SK-MEL-5 (cell line): ENCODE measurements around a stretch of chr9.

DNA sequence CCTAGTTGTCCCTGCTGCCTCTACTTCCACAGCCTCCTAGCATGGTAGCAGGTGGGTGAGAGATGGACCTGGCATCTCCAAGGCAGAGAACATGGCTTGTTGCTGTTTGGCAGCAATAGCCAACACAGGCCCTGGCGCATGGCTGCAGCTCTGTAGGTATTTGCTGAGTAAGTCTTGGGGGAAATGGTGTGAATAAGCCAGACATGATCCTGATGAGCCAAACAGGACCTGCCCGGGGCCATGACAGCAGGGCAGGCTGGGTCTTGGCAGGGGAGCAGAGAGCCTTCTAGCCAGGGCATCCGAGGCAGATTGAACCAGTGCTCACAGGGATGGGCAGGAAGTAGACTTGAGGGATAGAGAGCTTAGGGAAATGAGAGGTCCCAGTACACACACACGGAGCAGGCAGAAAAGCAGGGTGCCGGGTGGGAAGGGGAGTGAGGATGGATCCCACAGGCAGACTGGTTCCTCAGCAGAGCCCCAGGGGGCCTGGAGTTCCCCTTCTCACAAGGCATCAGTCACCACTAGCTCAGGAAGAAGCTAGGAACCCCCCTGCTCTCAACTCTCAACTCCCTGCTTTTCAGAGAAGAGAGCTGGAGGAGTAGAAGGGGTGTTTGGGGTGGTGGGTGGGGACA is 111.0 kb downstream of the RGS3 start:
RAMPAGE:
- cytosol, long total RNA, result no peak
- long total RNA, result no peak
- nucleus, long total RNA, result no peak

GRCh38 chr9:113593703-113594877 is 130.6 kb downstream of the RGS3 start:
RAMPAGE:
- cytosol, long total RNA, result start-site peak on the plus strand at chr9:113594127-113594142, 47 and 50 reads in 2 replicates
- long total RNA, result no peak
- nucleus, long total RNA, result no peak

GRCh38 chr9:113620126-113621114 is 156.9 kb downstream of the RGS3 start:
RAMPAGE:
- cytosol, long total RNA, result no peak
- long total RNA, result no peak
- nucleus, long total RNA, result no peak

RAMPAGE:
- cytosol, long total RNA, result no peak
- long total RNA, result no peak
- nucleus, long total RNA, result no peak
These were observed 193.8 kb upstream of the ZNF618 start for GRCh38 chr9:113682183-113682777.

DNA sequence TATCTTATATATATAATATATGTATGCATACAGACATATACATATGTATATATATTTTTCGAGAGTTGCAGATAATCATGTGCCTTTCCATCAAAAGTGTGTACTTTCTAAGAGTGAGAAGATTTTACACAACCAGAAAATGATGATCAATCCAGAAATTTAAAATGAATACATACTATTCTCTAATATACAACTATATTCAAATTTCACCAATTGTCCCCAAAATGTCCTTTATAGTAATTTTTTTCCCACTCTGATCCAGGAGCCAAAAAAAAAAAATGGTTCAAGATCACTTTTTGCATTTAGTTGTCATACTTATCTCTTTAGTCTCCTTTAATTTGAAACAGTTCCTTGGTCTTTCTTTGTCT is 8.0 kb upstream of the ZNF618 start:
RAMPAGE:
- cytosol, long total RNA, result no peak
- long total RNA, result no peak
- nucleus, long total RNA, result no peak

DNA sequence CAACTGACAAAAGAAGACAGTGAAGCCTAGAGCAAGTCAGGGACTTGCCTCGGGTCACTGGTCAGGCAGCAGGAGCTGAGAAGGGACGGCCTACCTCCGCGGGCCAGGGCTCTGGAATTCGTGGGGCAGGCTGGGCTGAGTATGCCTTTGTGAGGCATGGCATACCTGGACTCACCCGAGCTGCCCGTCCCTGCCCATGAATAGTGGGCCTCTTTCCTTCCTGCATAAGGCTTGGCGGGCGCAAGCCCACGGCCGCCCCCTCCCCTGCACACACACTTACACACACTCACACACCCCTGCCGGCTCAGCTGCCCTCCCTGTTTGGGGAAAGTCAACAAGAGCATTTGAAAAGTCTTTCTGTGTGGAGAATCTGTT is 19.0 kb upstream of the KIF12 start:
RAMPAGE:
- cytosol, long total RNA, result no peak
- long total RNA, result no peak
- nucleus, long total RNA, result no peak

DNA sequence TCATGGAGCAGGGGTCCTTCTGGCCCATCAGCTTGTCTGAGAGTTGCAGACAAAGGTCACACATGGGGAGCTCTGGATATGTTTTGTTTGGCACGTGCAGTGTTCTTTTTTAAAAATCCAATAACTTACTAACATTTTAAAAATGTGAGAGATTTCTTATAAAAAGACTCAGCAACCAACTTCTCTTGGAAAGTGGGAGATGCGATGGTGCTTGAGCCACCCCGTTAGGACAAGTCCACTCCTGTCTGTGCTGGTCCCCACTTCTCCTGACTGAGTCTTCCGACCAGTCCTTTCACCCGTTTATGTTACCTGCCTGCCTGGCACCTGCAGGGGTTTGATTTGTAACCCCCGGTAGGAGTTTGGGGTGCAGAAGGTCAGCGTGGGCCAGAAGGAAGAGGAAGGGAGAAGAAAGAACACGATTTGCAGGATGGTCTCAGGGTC is 14.5 kb downstream of the COL27A1 start:
RAMPAGE:
- cytosol, long total RNA, result no peak
- long total RNA, result no peak
- nucleus, long total RNA, result no peak

GRCh38 chr9:114177594-114178129 is 22.3 kb downstream of the COL27A1 start:
RAMPAGE:
- cytosol, long total RNA, result no peak
- long total RNA, result no peak
- nucleus, long total RNA, result no peak

GRCh38 chr9:114178947-114179251 is 23.6 kb downstream of the COL27A1 start:
RAMPAGE:
- cytosol, long total RNA, result no peak
- long total RNA, result no peak
- nucleus, long total RNA, result no peak

DNA sequence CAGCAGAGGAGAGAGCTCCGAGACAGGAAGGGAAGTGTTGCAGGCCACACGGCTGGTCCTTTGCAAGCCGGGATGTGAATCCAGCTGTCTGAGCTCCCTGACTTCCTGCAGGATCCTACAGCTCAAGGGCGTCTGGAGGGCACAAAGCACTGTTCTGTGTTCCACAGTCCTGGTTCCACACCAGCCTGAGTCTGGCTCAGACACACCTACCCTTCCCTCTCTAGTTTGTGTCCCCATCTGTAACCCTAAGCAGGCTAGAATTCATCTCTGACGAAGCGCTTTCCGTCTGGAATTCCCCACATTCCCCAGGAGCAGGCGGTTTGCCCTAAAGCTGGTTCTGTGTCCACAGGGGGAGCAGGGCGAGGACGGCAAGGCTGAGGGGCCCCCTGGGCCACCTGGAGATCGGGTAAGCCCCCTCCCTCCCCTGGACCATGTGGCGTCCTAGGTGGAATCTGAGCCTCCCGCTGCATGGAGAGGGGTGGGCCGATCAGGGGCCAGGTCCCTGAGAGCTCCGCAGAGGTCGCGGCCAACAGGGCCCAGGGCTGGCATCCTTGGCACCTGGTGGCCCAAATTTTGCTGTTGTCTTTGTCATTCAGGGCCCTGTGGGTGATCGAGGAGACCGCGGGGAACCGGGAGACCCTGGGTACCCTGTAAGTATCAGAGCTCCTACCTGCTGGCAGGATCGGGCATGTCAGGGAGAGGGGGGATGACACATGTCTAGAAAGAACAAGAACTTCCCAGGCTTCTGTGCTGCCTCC is 34.6 kb upstream of the ORM1 start:
RAMPAGE:
- cytosol, long total RNA, result no peak
- long total RNA, result no peak
- nucleus, long total RNA, result no peak

DNA sequence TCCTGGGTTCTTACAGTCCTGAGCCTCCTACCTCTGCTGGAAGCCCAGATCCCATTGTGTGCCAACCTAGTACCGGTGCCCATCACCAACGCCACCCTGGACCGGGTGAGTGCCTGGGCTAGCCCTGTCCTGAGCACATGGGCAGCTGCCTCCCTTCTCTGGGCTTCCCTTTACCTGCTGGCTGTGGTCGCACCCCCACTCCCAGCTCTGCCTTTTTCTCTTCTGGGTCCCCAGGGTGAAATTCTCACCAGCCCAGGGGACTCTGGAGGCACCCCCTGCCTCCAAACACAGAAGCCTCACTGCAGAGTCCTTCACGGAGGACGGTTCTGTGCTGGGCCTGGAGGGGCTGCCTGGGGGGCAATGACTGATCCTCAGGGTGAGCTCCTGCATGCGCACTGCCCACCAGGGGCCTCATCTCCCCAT is 256 bp downstream of the ORM2 start:
RAMPAGE:
- cytosol, long total RNA, result no peak
- long total RNA, result no peak
- nucleus, long total RNA, result no peak

DNA sequence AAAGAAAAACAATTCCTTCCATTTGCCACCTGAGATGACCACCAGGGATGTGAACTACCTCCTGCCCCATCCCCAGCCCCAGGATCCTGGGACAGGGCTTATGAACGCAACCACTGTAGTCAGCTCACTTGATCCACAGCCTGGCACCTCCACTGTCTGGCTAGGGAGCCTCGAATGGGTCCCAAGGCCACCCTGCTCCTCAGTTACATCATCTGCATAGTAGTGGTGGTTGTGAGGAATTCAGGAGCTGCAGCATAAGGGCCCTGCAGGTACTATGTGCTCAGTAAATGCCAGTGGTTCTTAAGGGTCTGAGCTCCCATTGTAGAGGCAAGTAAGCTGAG is 2.8 kb downstream of the ORM2 start:
RAMPAGE:
- cytosol, long total RNA, result no peak
- long total RNA, result no peak
- nucleus, long total RNA, result no peak

GRCh38 chr9:114351688-114351965 is 22.0 kb downstream of the ORM2 start:
RAMPAGE:
- cytosol, long total RNA, result no peak
- long total RNA, result no peak
- nucleus, long total RNA, result no peak

DNA sequence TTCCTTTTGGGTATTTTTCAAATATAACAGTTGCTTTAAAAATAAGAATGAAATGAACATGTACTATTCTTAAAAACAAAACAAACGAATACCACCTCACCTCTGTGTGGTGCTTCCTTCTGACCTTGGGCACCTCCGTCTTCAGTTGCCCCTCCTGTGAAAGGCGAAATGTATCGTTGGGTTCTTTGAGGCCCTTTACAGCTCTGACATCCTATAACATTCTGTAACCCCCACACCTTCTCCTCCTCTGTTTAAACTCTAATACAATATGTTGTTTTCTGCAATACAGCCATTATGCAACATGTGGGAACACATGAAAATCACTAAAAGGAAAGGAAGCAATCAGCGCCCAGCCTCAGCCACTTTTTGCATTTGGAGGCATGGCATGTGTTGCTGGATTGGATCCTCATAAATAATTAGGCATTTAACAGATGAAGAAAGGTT is 6.5 kb upstream of the AKNA start:
RAMPAGE:
- cytosol, long total RNA, result no peak
- long total RNA, result no peak
- nucleus, long total RNA, result no peak

DNA sequence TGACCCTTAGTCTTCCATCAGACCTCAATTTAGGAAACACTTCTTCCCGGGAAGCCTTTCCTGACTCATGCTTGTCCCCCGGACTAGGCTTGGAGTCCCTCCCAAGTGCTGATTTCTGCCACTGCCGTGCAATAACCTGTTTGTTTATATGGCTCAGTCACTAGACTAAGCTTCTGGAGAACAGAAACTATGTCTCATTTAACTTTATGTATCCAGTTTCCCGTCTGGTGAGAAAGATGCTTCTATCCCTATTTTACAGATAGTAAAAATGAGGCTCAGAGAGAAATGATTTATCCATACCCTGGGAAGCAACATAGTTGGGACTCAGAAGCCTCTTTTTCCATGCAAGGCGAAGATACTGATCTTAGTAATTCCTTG is 1.5 kb downstream of the ATP6V1G1 start:
RAMPAGE:
- cytosol, long total RNA, result no peak
- long total RNA, result no peak
- nucleus, long total RNA, result no peak

GRCh38 chr9:114690896-114691479 is 9.0 kb upstream of the TEX48 start:
RAMPAGE:
- cytosol, long total RNA, result no peak
- long total RNA, result no peak
- nucleus, long total RNA, result no peak

DNA sequence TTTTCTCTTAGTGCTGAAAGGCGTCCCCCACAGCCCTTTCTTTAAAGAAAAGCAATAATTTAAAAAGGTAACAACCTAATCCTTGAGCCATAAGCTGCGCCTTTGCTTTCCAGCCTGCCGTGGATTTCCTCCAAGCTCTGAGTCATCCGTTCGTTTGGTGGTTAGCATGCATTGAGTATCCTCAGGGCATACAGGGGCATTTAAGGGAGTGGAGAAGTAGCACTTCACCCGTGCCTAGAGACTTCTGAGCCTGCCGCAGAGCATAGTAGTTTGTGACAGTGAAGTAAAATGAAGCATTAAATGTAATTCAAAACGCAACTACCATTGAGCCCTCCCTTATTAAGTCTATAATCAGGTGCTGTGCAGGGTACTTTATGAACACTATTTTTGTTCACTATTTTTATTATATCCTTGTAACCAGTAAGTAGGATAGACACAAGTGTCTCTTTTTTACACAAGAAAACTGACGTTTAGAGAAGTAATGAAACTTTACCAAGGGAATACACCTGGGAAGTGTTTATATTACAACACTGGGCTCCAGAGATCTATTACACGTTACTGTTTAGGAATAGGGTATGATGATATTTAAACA is 1.0 kb upstream of the TNC start:
RAMPAGE:
- cytosol, long total RNA, result no peak
- long total RNA, result no peak
- nucleus, long total RNA, result no peak

RAMPAGE:
- cytosol, long total RNA, result no peak
- long total RNA, result no peak
- nucleus, long total RNA, result no peak
These were observed 356.9 kb upstream of the TNC start for GRCh38 chr9:115474745-115475292.

DNA sequence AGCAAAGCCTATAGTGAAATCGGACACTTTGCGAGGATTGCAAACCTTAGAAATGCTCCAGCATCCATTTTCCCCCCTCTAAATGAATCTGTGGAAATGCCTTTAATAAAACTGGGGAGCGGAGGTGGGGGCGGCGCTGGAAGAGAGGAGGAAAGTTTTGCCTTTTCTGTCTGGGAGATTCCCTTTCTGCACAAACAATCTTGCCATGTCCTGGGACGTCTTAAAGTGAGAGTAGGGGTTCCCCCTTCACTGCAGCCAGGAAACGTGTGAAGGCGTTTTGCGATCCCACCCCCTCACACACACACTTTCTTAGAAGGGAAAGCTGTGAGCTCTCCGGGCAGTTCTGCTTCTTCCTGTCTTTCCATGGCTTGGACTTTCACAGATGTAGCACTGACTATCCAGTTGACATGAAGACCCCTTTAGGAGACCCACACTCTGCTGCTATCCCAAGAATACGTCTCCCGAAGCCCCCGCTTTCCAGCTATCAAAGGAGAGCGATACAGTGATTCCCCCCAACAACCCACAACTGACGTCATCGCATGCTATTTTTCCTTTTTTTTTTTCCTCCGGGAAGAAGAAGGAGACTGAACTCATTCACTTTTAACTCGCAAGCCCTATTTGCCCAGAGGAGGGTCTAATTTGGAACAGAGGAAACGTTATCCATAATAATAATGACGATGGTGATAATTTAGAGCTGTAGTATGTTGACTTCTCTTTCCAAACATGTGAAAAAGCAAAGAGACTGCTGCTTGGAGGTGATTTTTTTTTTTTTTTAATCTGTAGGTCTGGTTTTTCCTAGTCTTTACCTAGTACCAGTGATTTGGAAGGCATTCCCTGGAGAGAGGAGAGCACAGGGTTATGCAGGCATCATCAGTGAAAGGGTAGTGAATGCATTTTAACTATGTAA is 2.0 kb downstream of the PAPPA start:
RAMPAGE:
- cytosol, long total RNA, result no peak
- long total RNA, result no peak
- nucleus, long total RNA, result no peak

GRCh38 chr9:116234003-116234776 is 80.6 kb downstream of the PAPPA start:
RAMPAGE:
- cytosol, long total RNA, result no peak
- long total RNA, result no peak
- nucleus, long total RNA, result no peak